Mesangial cell (primary cell): ENCODE results near the gene PIP5KL1.

- RAMPAGE, long total RNA: no peak
Observed at GRCh38 chr9:127897152-127897671, 2.2 kb downstream of the ST6GALNAC6 start.

- RAMPAGE, long total RNA: no peak
Observed at GRCh38 chr9:127904138-127904349, 4.6 kb upstream of the ST6GALNAC6 start.

GRCh38 chr9:127930266-127931424 is at the start of gene PIP5KL1:
PIP5KL1 (minus strand) TSS chr9:127930777.
- RAMPAGE, long total RNA: no peak

GRCh38 chr9:127950298-127951487 is 13.0 kb upstream of the DPM2 start:
- RAMPAGE, long total RNA: no peak

DNA sequence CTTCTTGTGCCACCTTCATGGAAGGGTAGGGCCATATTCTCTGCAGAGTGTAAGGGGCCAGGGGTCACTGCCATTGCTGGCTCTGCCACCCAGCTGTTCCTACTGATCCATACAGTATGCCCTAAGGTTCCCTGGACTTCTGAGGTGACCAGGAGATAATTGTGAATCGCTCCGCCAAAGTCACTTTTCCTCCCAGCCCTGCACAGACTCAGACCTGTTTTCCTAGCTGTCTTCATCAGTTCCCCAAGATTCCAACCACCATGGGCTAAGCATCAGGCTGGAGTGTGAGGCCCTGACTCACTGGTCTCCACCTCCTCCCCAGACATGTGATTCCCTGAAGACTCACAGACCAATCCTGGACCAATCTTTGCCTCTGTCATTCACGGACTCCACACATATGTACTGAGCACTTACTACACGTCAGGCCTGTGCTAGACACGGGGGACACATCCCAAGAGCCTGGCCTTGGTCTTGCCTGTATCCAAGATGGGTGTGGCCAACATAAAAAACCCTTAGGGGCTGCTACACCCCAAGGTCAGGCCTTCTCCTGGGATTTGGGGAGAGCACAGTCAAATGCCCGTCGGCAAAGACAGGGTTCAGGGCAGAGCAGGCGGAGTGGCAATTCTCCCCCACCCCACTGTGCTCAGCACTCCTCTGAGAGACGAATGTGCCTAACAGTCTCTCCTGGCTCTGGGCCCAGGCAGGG is 12.1 kb downstream of the EEIG1 start:
- RAMPAGE, long total RNA: no peak

GRCh38 chr9:127981080-127982124 is 613 bp upstream of the EEIG1 start:
- RAMPAGE, long total RNA: no peak

- RAMPAGE, long total RNA: no peak
Observed at GRCh38 chr9:128007377-128008229, 26.8 kb upstream of the EEIG1 start.

DNA sequence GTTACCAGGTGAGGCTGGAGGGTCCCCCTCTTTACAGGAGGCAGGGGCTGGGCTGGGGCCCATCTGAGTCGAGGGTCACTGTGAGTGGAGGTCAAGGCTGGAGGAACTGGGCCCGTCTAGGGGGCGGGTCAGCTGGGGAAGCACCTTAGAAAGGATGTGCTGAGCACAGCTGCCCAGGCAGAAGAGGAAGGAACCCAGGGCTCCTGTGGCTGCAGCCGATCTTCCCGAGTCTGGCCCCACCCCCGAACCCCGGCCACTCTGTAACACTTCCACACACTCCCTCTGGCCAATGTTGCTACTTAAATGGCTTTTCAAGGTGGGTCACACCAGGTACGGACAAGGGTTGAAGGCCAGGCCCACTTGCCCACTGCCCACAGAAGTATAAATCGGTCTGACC is 30.3 kb upstream of the EEIG1 start:
- RAMPAGE, long total RNA: no peak

DNA sequence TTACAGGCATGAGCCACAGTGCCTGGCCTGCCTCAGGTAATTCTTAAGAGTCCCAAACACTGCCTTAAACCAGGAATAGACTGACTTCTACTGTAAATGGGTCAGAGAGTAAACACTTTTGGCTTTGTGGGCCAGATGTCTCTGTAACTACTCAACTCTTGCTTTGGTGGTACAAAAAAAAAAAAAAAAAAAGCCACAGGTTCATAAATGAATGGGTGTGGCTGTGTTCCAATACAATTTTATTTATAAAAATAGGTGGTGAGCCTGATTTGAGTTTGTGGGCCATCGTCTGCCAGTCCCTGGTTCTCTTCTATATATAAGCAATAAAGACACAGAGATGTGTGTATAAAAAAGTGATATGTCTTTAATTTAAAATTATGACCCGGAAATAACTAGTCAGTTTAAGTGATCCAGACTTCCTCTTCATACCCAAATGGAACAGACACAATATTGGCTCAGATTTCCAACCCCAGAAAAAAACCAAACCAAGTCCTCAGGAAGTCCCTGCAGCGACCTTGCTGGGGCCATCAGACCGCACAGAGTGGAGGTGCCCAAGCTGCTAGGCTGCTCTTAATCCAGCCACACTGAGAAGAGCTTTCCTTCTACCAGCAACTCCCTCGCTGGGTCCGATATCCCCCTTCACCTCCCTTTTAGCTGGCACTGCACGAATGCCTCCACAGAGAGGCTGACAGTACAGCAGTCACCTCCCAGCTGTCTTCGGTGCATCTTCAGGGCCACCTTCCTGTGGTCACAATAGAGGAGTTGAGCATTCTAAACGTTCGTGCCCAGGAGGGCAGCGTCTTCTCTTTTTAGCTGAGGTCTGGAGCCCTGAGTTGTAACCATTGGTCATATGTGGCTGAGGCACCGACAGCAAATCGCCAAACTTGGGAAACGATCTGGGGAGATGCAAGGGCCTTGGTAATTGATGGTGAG is 6.0 kb downstream of the NAIF1 start:
- RAMPAGE, long total RNA: no peak

DNA sequence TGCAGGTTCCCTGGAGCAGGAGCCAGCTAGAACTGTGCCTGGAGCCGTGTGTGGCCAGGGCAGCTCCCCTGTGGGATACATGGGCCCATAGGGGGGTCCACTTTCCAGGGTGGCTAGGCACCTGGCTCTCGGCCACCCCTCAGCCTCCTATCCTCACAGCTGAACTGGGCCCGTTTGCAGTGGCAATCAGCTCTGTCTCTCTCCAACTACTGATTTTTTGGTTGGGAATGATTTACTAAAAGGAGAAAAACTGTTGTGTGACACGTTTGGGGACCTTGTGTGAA is 29.7 kb downstream of the PTGES2 start:
- RAMPAGE, long total RNA: no peak

GRCh38 chr9:128108063-128108957 is 19.2 kb downstream of the PTGES2 start:
- RAMPAGE, long total RNA: no peak

- RAMPAGE, long total RNA: no peak
Observed at GRCh38 chr9:128122682-128123224, 4.8 kb downstream of the PTGES2 start.

- RAMPAGE, long total RNA: no peak
Observed at GRCh38 chr9:128131876-128132596, 4.5 kb upstream of the PTGES2 start.

DNA sequence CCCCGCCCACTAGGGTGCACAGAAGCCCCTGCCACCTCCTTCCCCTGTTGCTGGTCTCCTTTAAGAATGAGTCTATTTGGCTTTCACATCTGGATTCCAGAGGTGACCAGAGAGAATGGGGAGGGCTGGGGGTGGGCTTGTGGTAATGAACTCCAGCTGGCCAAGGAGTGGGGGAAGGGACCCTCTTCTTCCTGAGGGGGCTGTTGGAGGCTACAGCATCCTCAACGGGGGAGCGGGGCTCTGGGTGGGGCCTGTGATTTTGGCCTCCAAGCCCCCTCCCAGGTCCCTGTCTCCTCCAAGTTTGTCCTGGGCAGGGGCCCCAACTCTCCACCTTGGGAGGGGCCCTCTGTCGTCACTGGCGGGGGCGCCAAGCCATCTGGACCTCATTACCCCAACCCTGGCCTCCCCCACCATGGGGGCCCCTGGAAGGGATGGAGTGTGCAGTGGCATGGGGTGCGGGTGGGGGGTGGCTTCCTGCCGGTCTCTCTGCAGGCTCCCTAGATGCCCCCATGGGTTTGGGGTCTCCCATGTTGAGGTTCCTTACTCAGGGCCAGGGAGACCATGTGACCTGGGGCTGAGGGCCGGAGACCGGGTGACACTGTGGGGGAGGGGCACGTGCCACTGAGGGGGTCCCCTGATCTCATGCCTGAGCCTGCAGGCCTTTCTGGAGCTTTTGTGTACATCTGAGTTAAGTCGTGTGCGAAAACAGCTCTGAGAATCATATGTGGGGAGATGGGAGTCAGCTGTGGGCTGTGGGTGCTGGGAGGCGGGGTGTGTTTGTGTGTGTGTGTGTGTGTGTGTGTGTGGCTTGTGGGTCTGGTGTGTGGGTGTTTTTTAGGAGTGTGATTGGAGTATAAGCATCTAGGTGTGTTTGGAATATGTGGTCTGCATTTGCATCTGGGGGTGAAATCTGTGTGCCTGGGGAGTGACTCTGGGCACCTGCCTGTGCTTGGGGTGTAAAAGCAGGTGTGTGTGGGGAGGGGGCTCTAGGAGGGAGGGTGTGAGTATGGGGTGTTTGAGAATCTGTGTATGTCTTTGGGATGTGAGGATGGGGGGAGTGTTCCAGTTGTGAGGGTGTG is 32.3 kb downstream of the GOLGA2 start:
- RAMPAGE, long total RNA: no peak

GRCh38 chr9:128344849-128345774 is 4.8 kb downstream of the SLC27A4 start:
- RAMPAGE, long total RNA: no peak

DNA sequence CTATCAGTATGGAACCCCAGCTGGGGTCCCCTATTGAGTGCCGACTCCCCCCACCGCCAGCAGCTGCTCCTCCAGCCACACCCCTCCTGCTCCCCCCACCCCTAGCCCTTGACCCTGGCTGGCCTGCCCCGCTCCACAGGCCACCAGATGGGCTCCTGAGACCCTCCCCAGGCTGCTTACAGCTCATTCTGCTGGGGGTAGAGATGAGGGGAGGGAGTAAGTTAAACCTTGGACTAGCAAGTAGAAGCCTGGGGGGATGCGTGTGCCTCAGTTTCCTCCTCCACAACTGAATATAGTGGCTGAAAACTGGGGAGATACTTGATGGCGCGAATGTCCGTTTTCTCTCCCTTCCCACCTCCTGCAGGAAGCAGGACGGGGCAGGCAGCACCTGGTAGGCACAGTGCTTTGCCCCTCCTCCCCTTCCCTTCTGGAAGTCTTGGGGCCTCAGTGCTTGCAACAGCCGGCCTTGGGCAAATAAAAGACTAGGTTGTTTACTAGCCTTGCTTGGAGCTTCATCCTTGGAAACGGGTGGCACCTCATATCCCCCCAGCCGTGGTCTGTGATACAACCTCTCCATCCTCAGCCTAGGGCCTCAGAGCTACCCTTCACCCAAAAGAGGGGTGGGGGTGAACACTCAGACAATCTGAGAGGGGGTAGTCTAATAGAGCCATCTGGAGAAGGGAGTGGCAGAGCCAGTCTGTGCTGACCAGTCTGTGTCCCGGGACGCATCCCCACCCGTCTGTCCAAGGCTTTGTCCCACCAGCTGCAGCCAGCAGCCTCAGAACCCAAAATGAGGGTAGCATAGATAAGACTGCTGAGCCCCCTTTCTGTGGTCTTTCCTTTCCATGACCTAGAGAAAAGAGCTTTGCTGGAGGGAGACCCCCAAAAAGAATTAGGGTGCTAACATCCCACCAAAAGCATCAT is 19.3 kb downstream of the URM1 start:
- RAMPAGE, long total RNA: no peak

GRCh38 chr9:128483699-128484107 is 20.8 kb upstream of the GLE1 start:
- RAMPAGE, long total RNA: no peak

DNA sequence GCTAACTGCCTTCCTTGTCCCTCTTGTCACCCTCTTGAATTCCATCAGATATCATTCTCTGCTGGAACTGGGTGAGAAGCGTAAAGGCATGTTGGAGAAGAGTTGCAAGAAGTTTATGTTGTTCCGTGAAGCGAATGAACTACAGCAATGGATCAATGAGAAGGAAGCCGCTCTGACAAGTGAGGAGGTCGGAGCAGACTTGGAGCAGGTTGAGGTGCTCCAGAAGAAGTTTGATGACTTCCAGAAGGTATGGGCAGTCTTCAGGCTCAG is 41.7 kb downstream of the SPTAN1 start:
- RAMPAGE, long total RNA: no peak

DNA sequence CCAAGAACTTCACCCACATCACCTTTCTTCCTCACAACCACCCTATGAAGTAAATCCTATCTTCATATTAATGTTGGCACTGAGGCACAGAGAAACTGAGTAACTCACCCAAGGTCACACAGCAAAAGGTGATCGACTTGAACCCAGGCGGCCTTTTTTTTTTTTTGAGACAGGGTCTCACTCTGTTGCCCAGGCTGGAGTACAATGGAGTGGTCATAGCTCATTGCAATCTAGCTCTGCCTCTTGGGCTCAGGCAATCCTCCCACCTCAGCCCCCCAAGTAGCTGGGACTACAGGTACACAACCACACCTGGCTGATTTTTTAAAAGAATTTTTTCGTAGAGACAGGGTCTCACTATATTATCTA is 12.5 kb downstream of the DYNC2I2 start:
- RAMPAGE, long total RNA: no peak

- RAMPAGE, long total RNA: no peak
Observed at GRCh38 chr9:128693286-128694041, 4.4 kb downstream of the SET start.